ENCODE results near the gene CDC25A.

- PRO-cap: no peak
Measured at GRCh38 chr3:47417385-47417989, 36.7 kb downstream of the PTPN23 start.

DNA sequence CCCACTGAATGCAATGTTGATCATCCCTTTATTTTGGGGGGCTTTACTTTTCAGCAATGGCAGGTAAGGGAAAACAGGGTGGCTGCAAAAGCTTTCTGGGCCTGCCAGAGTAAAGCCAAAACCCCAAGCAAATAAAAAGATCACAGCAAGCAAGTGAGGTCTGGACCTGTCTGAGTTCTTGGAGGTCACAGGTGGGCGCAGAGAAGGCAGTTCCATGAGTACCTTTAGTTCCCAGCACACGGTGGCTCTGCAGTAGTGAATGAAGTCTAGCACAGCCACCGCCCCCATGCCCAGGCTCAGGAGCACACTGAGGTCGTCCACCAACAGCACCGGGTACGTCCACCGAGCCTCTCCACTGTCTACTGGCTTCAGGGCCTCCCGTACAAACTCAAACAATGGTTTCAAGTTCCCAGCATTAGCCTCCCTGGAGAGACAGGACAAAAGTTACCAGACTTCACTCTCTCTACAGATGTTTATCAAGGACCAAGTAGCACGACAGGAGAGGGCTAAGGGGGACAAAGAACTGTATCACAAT is 12.0 kb downstream of the ELP6 start:
- PRO-cap: no peak

GRCh38 chr3:47638558-47638951 is 59.9 kb upstream of the CSPG5 start:
- PRO-cap: no peak

GRCh38 chr3:47720530-47721107 is 61.1 kb downstream of the SMARCC1 start:
- PRO-cap: no peak

- PRO-cap: no peak
Measured at GRCh38 chr3:48034065-48034461, 17.8 kb upstream of the MAP4 start.

- PRO-cap: no peak
Measured at GRCh38 chr3:48186721-48187855, 1.1 kb downstream of the CDC25A start.

DNA sequence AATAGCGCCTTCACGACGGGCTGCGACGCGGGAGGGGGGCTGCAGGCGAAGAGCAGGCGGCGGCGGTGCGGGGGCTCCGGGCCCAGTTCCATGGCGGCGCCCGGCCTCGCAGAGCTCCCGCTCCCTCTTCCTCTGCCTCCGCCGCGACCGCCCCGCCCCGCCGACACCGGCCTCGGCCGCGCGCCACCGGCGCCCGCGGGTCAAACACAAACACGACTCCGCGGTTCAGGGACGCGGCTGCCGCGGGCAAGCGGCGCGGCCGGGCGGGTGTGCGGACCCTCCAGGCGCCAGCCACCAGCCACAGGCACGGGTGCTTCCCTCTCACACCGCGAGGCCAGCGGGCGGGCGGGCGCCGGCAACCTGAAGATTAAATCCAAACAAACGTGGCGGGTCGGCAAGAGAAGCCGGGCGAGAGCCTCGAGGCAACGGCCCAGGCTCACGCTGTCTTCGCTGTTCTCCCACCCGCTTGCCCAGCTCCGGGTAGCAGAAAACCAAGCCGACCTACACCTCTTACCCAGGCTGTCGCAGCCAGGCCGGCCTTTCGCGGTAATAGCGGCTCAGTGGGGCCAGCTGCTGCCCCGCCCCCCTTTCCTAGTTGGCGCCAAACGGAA is at the start of gene CDC25A:
Gene CDC25A (minus strand): TSS at position 562 of the 611 bp plus-strand sequence.
- PRO-cap: bidirectional peak, plus-strand start outside the sequence, minus-strand start at position 524 of the sequence

GRCh38 chr3:48190954-48191222 is 2.7 kb upstream of the CDC25A start:
- PRO-cap: no peak

- PRO-cap: no peak
Measured at GRCh38 chr3:48239606-48240685, 958 bp upstream of the ZNF589 start.

DNA sequence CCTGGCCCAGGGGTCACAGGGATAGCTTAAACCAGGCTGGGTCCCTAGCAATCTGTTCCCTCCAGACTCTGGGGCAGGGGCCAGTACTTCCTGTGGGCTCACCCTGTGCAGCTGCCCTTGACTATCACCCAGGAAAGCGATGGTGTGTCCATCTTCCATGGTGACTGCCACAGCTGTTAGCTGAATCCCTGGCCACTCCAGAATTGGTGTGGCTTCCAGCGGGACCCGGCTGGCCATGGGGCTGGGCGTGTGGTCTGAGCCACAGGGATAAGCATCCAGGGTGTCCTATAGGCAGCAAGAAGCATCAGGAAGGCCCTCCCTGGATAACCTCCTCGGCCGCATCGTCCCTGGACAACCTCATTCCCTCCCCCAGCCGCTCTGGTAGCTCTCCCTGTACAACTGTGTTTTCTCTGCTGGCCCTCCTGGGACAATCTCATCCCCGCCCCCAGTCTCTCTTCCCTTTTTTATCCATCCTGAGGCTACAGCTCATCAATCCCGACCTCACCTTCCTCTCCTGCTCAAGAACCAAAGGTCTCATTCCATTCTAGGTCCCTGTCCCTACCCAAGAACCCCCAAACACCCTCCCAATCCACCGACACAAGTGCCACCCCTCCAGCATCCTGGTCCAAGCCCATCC is 7.1 kb downstream of the PLXNB1 start:
- PRO-cap: no peak

DNA sequence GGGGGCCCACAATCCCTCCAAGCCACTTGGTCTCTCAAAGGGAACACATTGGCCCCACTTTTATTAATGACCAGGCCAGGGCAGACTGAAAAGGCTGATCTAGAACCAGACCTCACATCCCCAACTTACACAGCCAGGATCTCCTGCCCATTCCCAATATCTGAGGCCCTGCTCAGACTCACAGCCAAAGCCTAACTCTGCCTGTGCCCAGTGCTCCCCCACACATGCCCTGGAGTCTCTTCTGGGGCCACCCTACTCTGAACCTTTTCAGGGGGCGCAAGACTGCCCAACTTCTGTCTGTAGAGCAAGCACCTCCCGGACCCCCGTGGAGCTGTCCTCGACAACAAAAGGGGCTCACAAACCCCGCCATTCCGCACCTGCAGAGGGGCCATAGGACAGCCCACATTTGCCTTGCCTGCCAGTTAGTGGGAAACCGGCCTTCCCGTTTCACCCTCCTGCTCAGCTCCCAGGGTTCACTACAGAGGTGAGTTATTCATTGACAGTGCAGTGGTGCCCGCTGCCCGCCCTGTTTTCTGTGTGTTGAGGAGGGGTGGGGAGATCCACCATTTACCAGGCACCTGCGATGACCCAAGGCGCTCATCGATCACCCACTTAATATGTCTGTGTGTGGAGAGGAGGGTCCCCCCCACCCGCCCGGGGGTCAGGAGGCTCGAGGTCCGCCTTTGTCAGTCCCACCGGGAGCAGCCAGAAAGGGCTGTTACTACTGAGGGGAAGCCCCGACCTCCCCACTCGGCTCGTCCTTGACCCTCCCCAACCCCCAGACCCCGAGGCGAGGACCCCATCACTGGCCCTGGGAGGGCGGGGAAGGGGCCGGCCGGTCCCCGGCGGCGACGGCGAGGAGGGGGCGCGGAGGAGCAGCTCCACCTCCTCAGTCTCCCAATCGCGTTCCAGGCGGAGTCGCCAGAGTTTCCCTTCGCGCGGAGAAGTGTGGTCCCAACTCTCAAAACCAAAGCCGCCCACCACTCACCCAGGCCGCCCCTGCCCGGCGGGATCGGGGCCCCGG is 1.4 kb downstream of the PLXNB1 start:
- PRO-cap: bidirectional peak, plus-strand start at position 496 of the sequence, minus-strand start at position 461 of the sequence; unidirectional peak, plus-strand start at position 924 of the sequence

DNA sequence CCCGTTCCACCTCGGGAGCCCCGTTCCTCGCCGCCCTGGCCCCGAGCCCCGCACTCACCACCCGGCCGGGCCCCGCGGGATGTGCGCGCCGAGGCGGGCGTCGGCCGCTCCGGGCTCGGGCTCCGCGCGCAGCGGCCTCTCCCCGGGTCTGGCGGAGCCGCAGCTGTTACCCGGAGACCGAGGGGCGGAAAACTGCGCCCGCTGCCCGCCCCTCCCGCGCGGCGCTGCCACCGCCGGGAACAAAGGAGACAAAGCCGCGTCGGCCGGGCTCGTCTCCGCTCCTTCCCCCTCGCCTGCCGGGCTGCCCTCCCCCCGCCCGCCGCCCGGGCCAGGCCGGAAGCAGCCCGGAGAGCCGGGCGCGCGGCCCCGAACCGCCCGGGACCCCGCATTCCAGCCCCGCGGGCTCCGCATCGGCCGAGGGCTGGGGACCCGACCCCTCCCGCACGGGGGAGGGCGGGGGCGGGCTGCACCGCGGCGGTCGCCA is 649 bp downstream of the PLXNB1 start:
- PRO-cap: unidirectional peak, minus-strand start at position 150 of the sequence; bidirectional peak, plus-strand start outside the sequence, minus-strand start at position 295 of the sequence

DNA sequence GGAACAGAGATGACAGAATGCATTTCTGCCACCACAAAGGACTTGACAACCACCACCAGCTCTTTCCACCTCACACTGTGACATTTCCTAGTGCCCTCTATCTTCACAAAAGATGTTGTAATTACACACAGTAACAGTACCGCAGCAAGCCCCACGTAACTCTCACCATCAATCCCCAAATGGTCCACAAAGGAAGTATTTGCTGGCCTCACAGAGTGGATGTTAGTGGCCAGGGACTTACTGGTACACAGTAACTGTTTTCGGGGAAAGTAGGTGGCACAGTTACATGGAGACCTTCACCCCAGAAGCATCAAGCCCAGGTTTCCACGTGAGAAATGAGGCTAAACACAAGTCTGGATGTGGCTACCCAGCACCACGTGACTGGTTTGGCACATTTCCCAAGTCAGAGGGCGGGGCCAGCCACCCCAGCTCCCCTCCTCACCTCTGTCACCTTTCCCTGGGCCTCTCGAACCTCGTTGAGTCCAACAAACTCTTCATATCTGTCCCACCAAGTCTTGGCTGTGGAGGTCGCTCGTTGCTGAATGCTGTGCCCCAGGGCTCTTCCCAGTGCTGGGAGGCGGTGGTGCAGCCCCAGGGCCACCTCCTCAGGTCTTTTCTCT is 4.6 kb upstream of the PLXNB1 start:
- PRO-cap: no peak

DNA sequence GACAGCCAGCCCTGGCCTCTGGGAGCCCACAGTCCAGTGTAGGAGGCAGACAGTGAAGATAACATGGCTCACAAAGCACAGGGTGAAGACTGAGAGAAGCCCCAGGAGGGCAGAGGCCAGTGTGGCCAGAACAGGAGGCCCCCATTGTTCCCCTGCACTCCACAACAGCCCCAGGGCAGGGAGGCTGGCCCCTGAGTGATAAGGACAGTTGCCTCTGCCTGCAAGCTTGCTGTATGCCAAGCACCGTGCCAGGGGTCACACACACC is 4.1 kb downstream of the TREX1 start:
- PRO-cap: no peak

GRCh38 chr3:48472319-48472553 is 6.2 kb downstream of the TREX1 start:
- PRO-cap: no peak

DNA sequence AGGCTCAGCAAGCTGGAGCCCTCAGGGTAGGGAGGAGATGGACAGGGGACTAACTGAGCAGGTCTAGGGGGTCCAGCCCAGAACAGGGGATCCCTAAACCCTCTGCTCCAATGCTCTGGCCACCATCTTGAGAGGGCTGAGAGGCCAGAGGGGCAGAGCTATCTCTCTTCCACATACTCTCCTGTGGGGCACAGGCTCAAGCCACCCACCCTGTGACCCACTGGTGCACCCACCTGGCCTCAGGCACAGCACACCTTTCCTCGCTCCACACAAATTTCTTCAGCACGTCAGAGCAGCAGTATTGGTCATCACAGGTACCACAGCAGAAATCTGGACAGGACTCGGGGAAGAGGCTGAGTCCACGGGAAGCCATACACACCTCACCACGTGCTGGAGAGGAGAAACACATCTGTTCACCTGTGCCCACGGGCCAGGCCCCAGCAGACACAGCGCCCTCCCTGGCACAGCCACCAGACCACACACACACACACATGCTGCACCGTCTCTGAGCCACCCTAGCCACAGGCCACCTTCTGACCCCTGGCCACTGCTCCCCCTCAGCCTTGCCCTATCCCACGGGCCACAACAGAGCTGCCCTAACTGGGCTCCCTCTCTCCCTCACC is 3.0 kb downstream of the SHISA5 start:
- PRO-cap: no peak

GRCh38 chr3:48555167-48555998 is 1.2 kb downstream of the PFKFB4 start:
- PRO-cap: no peak

GRCh38 chr3:48579160-48579791 is 15.7 kb upstream of the UCN2 start:
- PRO-cap: no peak

DNA sequence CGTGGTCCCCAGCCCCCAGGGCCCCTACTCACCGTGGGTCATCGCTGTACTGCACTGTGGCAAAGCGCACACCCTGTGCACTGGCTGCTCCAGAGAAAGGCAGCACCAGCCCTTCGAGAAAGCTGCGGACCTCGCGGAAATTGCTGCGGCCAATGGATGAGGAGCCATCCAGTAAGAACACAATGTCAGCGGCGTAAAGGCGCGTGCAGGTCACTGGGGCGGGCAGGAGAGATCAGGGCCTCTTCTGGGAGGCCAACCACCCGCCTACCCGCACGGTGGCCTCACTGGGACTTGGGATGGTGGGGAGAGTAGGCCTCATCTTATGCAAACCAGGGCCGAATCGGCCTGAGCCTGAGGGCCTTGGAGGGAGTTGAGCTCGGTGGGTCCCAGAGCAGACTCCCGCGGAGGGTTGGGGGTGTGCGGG is 781 bp downstream of the COL7A1 start:
- PRO-cap: no peak

GRCh38 chr3:48651867-48652169 is 10.9 kb downstream of the CELSR3 start:
- PRO-cap: no peak